ENCODE measurements around a stretch of chr3.

DNA sequence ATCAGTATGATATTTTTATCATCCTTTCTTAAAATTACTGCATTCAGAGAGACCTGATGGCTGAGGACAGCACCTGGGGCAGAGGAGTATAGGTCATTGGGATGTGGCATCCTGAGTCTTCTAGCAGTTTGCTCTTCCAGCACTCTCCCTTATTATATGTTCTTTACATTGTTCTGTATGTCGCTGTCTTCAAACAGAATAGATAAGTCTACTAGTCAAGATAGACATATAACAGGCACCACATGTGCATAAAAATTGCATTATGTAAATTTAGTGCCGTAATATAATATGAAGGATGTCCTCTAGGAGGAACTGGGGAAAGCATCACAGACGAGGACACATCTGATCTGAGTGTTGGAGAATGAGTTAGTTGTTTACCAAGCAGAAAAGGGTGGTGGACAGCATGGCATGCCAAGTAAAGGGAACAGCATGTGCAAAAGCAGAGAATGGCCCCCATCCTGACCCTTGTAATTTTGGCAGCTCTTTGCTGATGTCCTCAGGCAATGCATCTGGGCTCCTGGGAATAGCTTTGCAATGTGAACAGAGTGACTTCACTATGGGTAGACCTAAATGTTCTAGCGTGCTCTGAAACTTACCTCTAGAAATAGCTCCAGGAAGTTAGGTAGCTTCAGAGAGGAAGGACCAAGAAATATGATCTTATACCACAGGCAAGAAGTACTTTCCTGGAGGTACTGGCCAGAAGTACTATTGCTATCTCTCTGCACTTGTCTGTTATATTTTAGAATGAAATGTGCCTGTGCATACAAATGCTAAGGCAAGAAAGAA, 263.3 kb downstream of the LPP start:
- RRBS: no CpG with 5 or more reads among the region's 4 CpGs

DNA sequence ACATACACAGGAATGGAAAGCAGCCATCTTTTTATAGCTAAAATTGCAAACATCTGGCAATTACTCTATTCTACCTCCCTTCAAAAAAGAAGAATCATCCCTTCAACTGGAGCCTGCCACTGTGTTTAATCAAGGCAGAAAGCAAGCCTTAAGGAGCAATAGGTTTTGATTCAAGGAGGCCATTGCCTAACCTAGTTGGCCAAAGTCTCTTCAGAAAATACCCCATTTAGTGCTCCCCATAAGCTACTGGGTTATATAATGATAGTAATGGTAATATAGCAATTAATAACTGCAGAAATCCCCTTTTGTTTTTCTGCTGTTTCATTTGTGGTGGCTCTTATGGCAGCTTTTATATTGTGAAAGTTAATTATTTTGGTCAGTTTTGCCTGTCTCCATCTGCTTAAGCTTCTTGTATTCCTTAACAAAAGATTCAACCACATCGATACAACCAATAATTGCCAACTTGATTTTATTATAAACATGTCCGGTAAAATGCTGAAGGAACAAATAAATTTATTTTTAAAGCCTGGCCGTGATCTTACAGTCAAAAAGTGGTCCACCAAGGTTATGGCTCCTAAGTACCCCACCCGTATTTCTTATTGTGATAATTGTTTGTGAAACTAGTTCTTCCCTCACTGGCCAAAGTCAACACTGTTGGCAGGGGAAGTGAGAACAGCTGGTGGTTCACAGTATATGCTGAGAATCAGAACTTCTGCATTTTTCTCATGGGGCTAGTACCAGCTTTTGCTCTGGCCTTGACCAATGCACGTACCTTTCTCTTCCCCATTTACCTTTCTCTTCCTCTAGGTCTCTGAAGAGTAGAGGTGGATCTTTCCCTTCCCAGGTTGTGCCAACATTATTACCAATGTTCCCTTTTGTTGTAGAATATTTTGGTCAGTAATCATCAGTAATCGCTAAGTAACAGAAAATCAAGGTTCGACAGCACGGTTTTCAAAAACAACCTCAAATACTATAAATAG, 267.7 kb downstream of the LPP start:
- RRBS: no CpG with 5 or more reads among the region's 8 CpGs

DNA sequence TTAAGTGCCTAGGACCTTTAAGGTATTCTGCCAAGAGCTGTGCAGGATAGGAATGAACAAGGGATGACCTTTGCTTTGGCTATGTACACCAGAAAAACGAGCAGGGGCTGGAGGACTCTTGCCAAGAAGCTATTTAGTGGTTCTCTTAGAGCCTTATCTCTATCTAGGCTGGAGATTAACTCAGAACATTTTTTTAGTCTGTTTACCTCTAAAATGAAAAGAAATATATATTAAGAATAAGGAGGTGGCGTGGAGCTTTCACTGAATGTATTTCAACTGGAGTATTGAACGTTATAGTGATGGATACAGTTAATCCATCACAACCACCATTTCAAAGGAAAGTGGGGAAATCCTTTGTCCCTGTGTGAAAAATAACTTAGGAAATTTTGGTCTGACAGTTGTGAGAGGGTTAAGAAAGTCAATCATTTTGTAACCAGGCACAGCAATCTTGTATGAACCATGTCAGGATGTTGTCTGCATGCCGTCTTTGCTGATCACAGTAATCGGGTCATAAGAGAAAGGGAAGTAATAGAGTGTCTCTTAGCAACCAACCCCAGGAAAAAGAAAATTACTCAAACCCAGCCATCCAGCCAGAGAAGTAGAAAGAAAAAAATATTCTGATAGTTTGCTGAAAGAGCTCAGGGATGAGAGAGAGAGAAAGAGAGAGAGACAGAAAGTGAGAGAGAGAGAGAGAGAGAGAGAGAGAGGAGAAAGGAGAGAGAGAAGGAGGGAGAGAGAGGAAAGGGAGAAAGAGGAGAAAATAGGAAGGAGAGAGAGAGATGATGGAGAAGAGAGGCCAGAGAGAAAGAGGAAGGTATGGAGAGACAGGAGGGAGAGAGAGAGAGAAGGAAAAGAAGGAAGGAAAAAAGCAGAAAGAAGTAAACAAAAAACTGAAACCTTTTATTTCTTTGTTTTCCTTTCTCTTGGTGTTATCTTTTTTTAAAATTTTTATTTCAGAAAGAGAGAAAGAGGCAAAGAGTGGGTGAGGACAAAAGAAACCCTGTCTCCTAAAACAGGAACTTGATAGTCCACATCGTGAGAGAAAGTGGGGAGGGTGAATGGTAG, 279.3 kb downstream of the LPP start:
- RRBS: no CpG with 5 or more reads among the region's 6 CpGs

- RRBS: no CpG with 5 or more reads among the region's 28 CpGs
These were observed 481.8 kb downstream of the LPP start for GRCh38 chr3:188635500-188636362.

- RRBS: no CpG with 5 or more reads among the region's 5 CpGs
These were observed 470.4 kb upstream of the TPRG1 start for GRCh38 chr3:188701309-188701831.

DNA sequence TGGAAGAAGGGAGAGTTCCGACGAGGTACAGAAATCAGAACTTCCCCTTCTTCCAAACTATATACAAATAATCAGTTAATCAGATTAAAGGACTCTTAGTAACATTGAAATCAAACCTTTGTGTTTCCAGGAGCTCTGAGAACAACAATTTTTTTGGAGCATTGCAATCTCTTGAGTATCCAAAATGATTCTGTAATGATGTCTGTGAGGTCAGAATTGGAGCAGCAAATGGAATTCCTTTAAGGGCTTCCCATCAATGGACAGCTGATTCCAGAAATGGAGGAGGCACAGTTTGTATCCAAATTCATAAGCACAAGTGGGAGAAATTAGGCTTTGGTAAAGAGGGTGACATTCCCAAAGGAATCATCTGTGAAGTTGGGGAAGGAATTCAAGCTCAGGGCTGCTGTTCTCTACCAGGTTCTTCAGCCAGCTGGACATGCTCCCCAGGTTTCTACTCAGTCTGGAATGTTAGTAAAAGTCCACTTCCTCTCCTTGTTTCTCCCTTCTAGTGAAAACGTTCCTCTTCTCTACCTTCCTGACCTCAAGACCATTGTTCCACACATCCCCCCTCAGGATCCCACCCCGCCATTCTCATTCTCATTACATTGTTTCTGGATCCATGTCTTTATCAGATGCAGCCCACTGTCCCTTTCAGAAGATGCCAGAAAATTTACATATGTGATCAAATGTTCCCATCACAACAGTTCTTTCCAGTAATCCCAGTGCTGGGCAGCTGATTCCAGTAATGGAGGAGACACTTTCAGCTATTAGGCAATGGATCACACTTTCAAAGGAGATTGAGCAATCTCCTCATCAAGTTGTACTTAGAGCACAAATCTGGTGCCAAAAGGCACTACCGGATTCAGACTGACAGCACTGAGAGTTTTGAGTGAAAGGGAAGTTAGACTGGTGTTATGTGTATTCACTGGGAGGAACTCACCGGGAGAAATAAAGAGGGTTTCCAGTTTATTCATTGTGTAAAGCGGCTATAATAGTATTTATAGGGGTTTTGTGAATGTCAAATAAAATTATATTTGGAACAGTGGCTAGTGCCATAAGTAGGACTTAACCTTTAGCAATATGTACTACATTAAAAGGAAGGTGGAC, 391.3 kb upstream of the TPRG1 start:
- RRBS: 29% methylated on average over 1 of the region's 7 CpGs

- RRBS: no CpG with 5 or more reads among the region's 5 CpGs
These were observed 14.4 kb downstream of the TPRG1 start for GRCh38 chr3:189186071-189186653.

DNA sequence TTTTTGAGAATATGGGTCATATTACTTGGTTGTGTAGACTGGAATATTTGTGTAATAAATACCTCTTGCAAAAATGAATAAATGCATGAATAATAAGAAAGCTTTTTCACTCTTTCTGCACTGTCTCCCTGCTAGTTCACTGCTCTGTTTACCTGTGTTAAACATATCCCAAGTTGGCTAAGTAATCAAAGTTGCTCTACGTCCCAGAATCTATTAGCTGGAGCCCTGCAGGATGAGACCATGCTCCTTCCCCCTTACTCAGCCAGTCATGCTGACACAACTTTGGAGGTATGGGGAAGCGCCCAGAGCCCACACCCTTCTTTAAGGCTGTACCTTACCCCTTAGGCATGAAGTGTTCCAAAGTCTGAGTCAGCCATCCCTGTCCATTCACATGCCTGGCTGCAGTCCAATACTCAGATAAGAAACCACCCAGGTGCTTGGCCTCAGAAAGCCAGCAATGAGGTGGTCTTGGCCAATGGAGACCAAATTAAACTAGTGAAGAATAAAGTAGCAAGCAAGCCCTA, 221.1 kb downstream of the TPRG1 start:
- RRBS: no CpG with 5 or more reads among the region's 2 CpGs

DNA sequence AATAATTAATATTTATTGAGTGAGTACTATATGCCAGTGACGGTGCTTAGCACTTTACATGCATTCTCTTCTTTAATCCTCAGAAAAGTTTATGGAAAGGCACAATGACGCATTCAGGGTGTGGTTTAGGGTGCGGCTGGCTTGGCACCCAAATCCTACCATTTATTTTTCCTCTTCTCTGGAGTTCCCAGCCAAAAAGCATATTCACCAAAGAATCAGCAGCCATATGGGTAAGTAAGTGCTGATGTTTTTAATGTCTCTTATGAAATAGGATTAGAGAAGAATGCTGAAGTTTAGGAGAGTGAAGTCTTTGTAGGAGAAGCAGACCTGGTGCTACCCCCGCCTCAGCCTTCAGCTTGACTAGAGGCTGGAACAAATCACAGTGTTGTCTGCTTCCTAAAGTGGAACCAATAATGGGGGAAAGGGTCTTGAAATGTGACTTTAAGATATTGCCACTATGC, 140.3 kb upstream of the TP63 start:
- RRBS: no CpG with 5 or more reads among the region's 4 CpGs

GRCh38 chr3:190325903-190326552, 3.8 kb upstream of the CLDN1 start:
- RRBS: no CpG with 5 or more reads among the region's 5 CpGs

GRCh38 chr3:190527221-190527846, 13.4 kb downstream of the IL1RAP start:
- RRBS: no CpG with 5 or more reads among the region's 4 CpGs

DNA sequence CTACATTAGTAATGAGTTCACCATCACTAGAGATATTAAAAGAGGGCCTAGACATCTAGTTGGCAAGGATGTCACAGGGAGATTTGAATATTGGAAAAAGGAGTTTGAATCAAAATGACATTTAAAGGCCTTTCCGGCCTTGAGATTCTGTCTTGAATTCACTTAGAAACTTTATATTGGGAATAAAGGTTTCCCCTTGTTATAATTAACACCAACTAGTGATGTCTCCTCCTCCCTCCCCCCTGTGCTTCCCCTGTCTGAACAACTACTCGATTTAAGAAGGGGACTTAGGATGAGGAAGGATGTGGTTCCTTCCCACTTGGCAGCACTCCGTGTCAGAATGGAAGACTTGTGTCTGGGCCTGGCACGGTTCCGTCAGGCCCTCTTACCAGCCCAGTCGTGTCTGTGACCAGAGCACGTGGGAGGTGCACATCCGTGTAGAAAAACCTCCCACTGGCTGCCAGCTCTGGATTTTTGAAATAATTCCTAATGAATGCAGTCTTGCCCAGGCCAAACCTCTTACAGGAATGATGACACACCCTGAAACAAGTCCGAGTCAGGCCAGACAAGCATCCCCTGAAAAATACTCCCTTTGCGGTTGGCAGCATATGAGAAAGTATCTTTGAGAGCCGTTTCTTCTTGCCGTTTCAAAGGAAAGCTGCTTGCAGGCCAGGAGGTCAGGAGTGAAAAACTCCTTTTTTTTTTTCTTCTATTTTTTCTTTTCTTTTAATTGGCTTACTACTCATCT, 19.5 kb downstream of the IL1RAP start:
- RRBS: no CpG with 5 or more reads among the region's 12 CpGs

- RRBS: no CpG with 5 or more reads among the region's 3 CpGs
These were observed 33.2 kb downstream of the IL1RAP start for GRCh38 chr3:190547133-190547529.

GRCh38 chr3:190586829-190587234, 72.9 kb downstream of the IL1RAP start:
- RRBS: no CpG with 5 or more reads among the region's 4 CpGs

- RRBS: no CpG with 5 or more reads among the region's 6 CpGs
These were observed 77.2 kb downstream of the IL1RAP start for GRCh38 chr3:190591098-190591507.

DNA sequence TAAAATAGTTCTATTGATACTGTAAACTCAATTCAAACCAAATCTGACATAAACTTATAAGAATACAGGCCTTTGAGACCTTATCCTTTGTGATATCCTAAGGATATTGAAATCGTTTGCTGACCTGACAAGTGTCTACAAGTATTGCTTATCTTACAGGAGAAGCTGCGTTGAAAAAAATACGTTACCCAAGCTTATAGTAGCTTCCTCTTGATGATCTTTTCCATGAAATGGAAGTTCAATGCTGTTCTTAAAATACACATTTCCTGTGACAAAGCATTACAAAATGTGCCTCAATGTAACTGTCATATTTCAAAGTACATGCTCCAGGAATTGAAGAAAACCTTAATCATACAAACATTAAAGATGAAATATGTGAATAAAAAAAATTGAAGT, 104.8 kb downstream of the IL1RAP start:
- RRBS: no CpG with 5 or more reads among the region's 3 CpGs

DNA sequence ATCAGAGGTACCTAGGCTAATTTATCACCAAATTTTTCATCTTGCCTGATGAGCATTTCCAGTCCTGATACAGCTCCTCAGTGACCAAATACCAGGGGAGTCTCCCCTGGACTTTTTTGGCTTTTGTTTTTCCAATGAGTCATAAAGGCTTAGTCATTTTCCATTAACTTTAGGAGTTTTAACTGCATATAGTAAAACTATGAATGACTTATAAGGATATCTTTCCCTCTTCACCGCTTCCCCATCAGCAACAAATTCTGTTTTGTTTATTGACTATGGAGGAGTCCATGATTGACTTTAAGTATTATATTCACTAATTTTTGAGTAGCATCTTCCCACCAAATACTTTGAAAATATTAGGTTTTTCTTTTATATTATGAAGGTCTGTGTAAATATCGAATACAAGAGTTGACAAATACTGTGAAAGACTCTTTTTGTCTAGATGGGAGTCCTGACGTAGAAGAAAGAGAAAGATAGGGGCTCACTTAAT, 7.6 kb upstream of the UTS2B start:
- RRBS: no CpG with 5 or more reads among the region's 3 CpGs

DNA sequence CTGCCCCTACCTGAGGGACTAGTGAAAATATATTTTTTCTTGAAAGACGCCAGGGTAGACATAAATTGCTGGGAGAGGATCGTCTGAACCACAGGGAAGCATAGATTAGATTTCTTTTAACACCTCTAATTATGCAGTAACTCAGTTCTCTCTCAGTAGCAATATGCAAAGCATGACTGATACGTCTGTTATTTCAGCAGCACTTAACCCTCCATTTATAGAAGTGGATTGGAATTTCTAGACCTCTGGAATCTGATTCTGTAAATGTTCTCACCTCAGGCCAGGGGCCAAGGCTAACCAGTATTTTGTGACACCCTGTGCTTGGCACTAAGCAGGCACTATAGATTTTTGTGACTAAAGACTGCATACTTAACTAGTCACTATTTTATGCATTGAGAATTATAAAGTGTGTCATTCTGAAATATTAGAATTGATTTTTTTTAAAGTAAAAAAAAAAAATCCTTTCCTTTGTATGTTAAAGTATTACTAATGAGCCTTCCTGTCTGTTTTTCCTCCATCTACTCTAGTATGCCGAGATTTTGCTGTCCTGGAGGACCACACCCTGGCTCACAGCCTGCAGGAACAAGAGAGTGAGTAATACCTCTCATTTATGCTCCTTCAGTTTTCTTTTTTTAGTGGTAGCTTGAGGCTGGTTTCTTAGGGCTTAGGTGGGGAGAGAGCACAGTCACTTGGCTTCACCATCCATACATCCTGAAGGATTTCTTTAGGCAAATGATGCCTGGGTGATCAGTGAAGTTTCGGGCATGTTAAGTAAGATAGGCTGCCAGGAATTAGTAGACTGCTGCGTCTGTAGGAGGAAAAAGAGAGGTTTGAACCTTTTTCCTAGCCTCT, 26.5 kb upstream of the UTS2B start:
- RRBS: no CpG with 5 or more reads among the region's 6 CpGs

GRCh38 chr3:192154990-192155606, 572.2 kb downstream of the FGF12 start:
- RRBS: no CpG with 5 or more reads among the region's 26 CpGs

- RRBS: no CpG with 5 or more reads among the region's 11 CpGs
These were observed 24.7 kb downstream of the MB21D2 start for GRCh38 chr3:192892879-192893439.

Data from BE2C (cell line).